ENCODE results near the genes LACTB and RPS27L.

DNA sequence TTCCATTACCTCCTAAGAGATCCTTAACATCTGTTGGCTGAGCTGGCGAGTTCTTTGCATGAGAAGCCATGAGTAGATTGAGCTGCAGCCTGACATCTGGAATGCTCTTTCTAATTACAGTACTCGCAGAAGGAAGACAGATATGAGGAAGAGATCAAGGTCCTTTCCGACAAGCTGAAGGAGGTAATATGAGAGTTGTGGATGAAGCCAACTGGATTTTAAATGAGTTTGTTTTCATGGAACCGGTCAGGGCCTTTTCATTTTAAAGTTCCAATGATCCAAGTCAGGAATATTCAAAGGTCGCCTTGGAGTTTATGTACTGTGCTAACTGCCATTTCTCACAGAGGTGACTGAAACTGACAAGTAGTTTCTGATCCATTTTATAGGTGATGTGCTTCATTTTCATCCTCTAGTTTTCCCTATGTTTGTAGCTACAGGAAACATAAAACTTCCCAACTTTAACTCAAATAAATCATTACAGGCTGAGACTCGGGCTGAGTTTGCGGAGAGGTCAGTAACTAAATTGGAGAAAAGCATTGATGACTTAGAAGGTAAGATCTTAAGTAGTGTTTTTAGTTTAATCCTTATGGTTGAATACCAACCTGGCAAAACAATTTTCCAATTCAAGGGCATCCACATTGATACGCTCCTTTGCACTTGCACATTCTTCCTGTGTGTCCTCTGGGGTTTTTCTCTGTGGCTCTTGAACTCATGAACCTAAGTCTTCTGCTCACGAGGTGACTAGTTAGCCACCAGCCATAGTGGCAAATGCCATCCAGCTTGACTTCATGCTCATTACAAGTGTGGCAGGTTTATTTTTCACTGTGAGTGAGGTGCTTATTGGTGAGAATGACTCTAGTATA, 19.8 kb downstream of the TPM1 start:
- RRBS: no CpG with 5 or more reads among the region's 9 CpGs

DNA sequence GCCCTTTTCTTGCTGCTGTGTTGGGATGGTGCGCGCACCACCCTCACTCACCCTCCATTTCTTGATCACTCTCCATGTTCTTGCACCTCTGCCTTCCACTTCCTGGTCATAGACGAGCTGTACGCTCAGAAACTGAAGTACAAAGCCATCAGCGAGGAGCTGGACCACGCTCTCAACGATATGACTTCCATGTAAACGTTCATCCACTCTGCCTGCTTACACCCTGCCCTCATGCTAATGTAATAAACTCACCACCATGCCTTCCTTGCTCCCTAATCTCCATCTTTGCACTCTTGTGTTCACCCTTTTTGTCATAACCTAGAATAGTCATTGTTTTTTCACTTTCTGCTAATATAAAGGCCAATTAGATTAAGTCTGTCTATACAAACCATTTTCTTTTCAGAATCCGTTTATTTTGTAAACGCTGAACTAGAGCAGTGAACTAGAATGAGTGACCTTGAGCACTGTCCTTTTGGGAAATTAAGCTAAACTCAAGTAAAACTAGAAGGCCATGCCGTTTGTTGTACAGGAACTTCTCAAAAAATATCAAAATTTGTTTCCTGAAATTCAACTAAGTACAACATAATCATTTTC, 21.5 kb downstream of the TPM1 start:
- RRBS: no CpG with 5 or more reads among the region's 11 CpGs

DNA sequence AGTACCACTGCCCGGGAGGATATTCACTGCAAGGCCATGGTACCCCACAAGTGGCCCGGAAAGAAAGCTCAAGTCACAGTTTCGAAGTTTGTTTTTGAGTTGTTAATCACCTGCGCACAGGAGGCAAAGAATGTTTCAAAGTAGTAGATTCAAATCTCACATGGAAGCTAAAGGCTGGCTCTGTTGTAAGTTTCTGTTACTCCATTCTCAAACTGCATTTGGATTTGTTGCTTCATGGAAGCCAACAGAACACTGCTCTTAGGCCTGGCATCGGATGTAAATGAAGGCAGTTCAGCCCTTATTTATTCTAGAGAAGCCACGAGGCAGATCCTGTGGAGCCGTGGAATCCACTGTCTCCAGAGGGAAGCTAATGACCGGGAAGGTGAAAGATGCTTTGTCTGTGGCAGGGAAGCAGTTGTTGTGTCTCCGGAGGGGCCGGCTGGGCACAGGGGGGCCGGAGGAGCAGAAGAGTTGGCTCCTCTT, 33.3 kb downstream of the TPM1 start:
- RRBS: 64% methylated on average over 2 of the region's 11 CpGs

- RRBS: 2% methylated on average over 2 of the region's 30 CpGs
These were observed at the start of gene LACTB for GRCh38 chr15:63121399-63121939. LACTB (plus strand) TSS chr15:63121861.

DNA sequence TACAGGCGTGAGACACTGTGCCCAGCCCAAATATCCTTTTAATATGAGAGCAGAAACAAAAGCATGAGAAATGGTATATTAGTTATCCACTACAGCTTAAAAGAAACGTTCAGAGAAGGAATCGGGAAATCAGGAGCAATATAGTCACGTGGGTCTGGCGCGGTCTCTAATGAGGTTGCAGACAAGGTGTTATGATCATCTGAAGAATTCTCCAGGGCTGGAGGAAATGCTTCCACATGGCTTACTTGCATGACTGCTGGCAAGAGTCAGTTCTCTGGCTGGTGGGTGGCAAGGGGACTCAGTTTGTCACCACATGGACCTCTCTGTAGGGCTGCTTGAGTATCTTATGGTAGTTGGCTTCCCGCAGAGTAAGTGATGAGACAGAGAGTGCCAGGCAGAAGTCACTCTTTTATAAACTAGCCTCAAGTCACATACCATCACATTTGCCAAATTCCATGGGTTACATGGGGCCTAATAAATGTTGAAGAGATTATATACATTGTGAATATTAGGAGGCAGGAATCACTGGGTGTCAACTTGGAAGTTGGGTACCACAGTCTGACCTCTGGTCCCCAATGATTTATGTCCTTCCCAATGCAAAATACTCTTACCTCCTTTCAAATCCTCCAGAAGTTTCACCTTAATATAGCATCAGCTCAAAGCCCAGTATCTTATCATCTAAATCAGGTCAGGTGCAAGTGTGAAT, 14.7 kb downstream of the RPS27L start:
- RRBS: no CpG with 5 or more reads among the region's 7 CpGs

DNA sequence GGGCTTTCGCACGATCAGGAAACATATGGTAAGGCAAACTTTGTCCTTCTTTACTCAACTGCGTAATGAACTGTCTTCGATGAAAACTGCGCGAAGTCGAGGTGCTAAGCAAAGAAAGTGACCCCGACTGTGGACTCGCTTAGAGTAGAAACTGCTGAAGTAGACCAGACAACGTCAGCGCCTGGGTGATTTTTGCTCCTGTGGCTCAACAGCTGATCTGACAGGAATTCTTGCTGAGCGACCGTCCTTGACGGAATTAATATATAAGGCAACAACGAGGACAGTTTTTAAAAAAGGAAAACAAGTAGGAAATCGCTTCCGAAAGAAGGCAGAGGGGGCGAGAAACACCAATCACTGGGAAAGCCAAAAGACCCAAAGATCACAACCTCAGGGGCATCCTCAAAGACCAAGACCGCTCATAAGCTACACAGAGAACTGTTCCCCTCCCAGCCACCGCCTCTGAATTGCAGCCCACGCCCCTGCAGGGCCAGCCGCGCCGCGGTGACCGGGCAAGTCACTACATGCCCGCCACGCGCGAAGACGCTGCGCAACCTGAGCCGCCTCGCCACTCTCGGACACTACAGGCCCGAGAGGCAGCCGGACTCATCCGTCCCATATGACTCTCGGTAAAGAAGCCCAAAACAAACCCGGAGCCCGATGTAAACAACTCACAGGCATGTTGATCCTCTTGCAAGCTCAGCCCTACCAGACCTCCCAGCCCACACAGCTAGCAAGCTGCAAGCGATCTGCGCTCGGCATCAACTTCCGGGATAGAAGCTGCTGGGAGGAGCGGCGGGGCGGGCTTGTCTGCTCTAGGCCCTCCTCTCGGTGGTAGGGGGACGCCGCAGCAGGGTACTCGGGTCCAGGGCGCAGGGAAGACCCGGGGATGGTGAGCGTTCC, at the start of gene RPS27L:
TSS of gene RPS27L (minus strand) at position 750 of the 900 bp plus-strand sequence.
- RRBS: under 1% methylated on average over 22 of the region's 55 CpGs

- RRBS: no CpG with 5 or more reads among the region's 11 CpGs
These were observed 29.6 kb downstream of the RAB8B start for GRCh38 chr15:63218959-63219369.

DNA sequence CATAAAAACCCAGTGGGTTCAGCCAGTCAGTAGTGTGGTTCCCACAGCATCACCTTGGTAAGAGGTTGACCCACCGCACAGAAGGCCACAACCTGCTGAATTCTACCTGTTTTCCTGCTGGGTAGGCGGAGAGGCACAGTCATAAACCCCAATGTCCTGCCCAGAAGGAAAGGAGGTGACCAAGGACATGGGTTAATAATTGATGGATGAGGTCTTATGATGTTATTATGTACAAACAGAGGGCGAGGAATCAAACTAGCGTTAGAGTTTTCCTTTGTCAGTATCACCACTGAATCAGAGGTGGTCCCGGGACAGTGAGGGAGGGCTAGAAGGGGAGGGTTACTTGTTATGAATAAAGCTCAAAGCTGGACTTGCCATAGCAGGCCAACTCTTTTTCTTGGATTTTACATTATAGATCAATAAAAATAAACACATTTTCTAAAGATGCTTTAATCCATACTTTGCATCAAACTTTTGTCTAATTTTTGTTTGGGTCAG, 27.7 kb downstream of the CA12 start:
- RRBS: no CpG with 5 or more reads among the region's 5 CpGs

DNA sequence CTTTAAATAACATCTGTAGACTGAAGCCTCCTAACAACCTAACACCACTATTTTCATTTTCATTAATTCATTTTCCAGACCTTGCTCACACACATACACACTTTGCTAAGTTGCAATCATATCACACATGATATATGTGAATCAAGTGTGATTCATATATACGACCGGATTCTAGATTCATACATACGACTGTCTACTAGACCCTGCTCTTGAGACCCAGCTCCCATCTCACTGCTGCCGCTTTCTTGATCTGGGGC, 51.3 kb upstream of the CA12 start:
- RRBS: no CpG with 5 or more reads among the region's 4 CpGs

DNA sequence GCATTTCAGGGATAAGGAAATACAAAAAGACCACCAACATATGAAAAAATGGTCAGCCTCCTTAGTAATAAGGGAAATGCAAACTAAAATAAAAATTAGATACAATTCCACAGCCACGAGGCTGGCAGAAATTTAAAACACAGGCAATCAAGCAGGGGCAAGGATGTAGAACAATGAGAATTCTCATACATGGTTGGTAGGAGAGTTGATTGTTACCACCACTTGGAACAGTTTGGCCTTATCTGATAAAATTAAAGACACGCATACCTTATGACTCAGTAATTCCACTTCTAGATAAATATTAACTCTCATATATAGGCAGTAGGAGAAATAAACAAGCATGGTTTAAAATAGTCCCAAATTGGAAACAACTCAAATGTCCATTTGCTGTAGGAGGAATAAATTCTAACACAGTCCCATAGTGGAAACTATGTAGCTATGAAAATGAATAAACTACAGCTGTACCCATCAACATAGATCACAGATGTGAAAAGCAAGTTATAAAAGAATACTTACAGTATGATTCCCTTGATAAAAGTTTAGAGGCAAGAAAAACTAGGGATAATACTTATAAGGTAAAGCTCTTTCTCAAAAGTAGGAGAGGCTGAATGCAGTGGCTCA, 42.3 kb upstream of the USP3 start:
- RRBS: no CpG with 5 or more reads among the region's 2 CpGs

DNA sequence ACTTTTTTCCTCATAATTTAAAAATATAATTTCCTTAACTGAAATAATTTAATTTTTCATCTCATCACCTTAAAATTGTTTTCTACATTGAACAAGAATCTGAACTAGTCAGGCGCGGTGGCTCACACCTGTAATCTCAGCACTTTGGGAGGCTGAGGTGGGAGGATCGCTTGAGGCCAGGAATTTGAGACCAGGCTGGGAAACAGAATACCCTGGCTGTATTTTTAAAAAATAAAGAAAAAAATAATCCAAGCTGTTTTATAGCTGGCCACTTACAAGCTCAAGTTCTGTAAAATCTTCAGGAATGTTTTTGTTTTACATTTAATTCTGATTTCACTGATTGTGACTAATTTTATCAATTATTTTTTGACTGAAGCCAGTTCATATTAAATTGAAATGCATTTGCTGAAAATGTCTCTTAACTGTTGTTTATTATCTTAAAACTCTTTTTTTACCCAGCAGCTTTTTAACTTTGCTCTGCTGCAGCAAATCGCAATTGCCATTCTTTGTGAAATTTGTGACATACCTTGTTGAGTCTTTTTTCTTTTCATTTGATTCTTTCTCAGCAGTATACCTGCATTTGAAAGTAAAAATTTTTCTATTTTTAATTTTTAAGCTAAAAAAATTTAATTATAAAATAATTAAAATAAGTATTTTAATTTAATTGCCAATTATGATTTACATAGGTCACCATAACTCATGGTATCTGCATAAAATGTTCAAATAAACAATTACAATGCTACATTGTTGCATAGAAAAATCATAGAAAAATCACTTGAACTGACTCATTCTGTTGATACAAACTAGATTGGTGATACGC, 46.2 kb upstream of the FBXL22 start:
- RRBS: no CpG with 5 or more reads among the region's 5 CpGs

- RRBS: no CpG with 5 or more reads among the region's 9 CpGs
These were observed 6.3 kb upstream of the FBXL22 start for GRCh38 chr15:63590576-63591560.

DNA sequence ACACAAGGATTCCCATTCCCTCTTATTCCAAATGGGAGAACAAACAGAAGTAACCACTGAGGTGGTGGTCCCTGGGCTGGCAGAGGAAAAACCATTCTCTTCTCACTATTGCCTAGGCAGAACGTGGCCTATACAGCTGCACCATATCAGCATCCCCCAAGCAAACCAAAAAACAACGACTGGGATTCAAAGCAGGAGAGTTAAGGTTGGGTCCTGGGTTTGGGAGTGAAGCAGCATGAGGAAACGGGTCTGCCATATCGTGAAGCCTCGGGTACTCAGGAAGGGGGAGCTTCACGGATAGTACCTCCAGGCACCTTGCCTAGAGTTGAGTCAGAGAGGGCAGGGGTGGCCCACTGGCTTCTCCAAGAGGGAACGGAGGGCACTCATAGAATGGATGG, 1.2 kb upstream of the FBXL22 start:
- RRBS: no CpG with 5 or more reads among the region's 7 CpGs

DNA sequence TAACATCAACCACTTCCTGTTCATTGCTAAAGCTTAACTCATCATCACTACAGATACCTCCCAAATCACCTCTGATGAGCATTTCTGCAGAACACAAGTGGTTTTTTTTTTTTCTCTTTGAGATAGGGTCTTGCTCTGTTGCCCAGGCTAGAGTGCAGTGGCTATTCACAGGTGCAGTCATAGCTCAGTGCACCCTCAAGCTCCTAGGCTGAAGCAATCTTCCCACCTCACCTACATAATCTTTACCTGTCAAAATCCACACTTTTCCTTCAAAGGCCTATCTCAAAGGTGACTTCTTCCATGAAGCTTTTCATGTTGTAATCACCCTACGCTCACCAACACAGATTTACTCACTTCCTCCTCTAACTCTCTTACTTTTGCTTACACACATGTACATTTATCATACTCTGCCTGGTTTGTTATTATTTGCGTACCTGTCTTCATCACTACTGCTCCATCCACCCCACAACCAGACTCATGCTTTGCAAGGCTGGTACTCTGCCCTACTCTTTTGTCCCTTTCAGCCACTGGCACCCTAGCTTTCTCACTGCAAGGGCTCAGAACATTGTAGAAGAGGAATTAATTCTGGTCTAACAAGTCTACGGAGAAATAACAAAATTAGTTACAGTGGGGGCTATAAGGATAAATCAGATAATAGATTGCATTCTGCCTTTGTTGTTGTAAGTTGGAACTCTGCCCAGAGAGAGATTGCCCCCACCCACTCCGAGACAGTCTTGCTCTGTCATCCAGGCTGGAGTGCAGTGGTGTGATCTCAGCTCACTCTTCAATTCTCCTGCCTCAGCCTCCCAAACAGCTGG, 27.5 kb downstream of the HERC1 start:
- RRBS: no CpG with 5 or more reads among the region's 4 CpGs

- RRBS: no CpG with 5 or more reads among the region's 7 CpGs
These were observed 82.6 kb upstream of the HERC1 start for GRCh38 chr15:63916219-63916916.

DNA sequence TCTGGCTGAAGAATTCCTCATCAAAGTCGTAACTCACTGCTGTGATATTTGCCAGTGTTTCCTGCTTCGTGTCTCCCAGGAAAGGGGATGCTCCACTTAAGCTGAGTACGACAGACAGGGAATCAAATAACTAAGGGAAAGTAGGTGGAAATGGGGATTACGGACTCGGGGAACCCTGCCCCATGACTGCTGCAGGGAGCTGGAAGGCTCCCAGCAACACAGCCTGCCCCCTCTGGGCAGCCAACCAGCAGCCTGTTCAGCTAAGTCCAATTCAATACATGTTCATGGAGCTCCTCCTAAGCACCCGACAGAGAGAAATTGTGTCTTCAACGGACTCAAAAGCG, 92.2 kb upstream of the HERC1 start:
- RRBS: no CpG with 5 or more reads among the region's 8 CpGs

DNA sequence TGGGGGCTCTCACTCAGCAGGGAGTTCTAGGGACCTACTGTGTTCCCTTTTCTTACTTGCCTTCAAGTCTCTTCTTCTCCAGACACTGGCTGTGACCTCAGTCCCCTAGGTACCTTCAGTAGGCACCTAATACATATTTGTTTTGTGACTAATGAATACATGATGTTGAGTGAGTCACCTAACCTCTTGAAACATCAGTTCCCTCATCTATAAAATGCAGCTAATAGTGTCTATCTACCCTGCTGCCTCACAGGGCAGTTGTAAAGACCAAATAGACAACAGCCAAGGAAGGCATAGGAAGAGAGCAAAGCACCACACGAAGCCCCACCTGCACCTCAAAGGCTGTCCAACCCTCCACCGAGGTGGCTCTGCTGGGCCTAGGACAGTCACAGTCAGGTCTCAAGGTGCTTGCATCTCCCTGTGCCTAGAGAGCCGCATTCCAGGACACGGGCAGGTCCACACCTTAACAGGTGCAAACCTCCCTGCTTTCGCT, 29.2 kb downstream of the DAPK2 start:
- RRBS: no CpG with 5 or more reads among the region's 5 CpGs

DNA sequence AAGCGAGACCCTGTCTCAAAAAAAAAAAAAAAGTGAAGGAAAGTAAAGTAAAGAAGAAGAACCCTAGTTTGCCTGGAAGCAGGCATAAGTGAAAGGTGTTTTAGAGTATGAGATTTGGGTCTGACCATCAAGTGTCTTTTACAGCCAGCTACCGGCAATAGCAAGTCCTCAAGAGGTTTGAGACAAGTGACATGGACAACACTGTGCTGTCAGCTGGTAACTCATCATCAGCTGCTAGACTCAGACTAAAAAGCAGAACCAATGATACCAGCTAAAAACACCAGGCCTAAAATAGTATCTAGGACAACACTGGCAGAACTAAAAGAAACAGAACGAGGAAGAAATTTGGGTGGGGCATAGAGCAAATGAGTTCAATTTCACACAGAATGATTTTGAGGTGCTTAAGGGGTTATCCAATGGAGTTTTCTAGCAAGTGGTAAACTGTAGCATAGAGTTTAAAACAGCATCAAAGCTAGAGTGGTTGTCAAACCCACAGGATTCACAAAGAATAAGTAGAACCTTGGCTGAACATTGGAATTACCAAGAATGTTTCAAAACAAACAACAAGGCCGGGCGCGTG, 4.1 kb downstream of the CIAO2A start:
- RRBS: no CpG with 5 or more reads among the region's 6 CpGs

- RRBS: 5% methylated on average over 3 of the region's 12 CpGs
These were observed 2.1 kb downstream of the SNX22 start for GRCh38 chr15:64153363-64154203.

- RRBS: no CpG with 5 or more reads among the region's 6 CpGs
These were observed 55.5 kb downstream of the CSNK1G1 start for GRCh38 chr15:64300331-64300927.

Measured in zone of skin (tissue), 1 donor.